ENCODE results near the genes SRSF11, CTH and NEGR1.

DNA sequence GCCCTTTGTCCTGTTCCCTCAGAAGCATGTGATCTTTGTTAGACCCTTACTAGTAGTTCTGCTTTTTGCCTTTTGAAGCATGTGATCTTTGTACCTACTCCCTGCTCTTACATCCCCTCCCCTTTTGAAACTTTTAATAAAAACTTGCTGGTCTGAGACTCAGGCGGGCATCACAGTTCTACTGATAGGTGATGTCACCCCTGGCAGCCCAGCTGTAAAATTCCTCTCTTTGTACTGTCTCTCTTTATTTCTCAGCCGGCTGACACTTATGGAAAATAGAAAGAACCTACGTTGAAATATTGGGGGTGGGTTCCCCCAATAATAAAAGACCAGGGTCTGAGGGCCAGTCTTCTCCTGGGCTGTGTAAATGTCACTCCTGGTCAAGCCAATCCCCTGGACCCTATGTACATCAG, 83.9 kb upstream of the SERBP1 start:
- PRO-cap, 2 experiments, result no peak in any of the 2 experiments

DNA sequence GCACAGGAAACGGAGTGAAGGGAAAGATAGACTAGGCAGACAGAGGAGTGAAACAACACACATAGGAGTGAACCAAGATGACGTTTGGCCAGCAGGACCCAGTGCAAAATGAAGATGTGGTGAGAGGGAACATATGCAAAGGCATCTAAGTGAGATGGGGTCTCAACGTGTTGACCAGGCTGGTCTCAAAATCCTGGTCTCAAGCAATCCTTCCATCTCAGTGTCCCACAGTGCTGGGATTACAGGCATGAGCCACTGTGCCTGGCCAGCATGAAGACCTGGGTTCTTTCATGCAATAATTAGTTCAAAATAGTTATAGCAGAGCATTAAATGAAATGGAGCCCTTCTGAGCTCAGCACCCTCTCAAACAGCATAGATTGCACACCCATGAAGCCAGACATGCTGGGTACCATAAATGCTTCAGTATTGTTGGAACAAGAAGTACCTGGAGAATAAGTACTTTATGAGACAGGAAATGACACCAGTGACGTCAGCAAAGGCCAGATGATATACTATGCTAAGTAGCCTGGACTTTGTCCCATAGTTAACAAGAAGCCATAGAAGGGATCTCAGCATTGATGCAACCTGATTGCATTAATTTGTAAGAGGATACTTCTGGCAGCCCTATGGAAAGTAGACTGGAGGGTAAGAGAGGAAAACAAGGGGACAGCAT, 16.5 kb upstream of the GADD45A start:
- PRO-cap, 2 experiments, result no peak in any of the 2 experiments

DNA sequence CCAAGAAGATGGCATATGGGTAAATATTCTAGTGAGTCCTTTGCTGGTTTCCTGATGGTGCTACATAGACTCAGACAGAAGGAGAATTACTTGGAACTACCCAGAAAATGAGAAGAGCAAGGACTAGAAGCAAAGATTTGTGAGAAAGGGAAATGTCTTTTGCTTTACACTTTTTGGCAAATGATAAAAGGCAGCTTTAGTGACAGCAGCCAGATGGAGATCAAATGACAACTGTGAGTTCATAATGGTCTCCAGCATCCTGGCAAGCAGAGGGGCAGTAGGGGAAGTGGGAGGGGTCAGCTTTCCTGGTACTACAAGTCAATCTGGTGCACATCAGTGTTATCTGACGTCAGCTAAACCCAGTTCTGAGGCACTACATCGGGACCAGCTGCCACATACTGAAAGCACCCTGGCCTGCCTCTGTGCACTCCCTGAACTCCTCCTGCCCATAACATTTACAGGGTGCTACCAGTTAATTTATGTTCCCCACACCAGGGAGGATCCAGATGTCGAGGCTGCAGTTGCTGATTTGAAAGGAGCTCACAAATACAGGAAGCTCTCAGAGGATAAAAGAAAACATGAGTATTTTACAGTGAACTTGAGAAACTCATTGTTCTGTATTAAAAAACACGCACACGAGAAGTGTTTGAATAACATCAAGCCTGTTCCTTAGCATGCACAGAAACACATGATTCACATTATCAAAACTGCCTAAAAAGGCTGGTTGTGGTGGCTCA, 10.4 kb upstream of the GADD45A start:
- PRO-cap, 2 experiments, result peak in 1 of 2 experiments; most common plus-strand start position 370 of the sequence (in 1); most common minus-strand start position 450 of the sequence (in 1)

DNA sequence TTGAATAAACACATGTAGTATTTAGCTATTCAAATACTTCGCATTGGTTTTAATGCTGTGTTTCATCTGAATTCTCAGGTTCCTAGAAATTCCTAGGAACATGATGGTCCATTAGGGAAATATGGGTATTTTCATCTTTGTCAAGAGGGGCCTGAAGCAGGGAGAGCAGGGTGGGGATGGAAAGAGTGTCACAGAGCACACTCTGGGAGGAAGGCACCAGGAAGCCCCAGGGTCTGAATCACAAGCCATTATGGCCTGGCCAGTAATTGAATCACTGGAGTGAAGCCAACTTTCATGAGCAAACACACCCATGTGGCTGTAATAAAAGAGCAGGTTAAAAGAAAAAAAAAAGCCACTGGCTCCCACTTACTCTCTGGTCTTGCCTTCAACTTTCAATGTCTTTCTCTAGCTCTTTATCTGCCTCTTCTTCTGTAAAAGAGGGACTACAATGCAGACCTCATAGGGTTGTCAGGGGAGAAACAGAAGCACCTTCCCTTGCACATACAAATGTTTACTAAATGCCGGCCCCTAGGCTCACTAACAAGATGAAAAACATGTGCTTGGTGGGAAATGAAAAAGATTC, 28.4 kb downstream of the GADD45A start:
- PRO-cap, 2 experiments, result no peak in any of the 2 experiments

- PRO-cap, 2 experiments, result no peak in any of the 2 experiments
Measured at GRCh38 chr1:67717865-67718326, 32.9 kb downstream of the GADD45A start.

GRCh38 chr1:67755320-67756377, 70.6 kb downstream of the GADD45A start:
- PRO-cap, 2 experiments, result no peak in any of the 2 experiments

- PRO-cap, 2 experiments, result no peak in any of the 2 experiments
Measured at GRCh38 chr1:68123066-68123690, 72.8 kb upstream of the DIRAS3 start.

- PRO-cap, 2 experiments, result no peak in any of the 2 experiments
Measured at GRCh38 chr1:70220791-70221185, 392 bp upstream of the SRSF11 start.

- PRO-cap, 2 experiments, result peak in 1 of 2 experiments; most common plus-strand start chr1:70221380 (in 1); most common minus-strand start chr1:70221305 (in 1)
Measured at GRCh38 chr1:70221186-70222435, at the start of gene SRSF11. TSS of gene SRSF11 (plus strand) at chr1:70221380.

- PRO-cap, 2 experiments, result no peak in any of the 2 experiments
Measured at GRCh38 chr1:70410290-70410492, 877 bp upstream of the CTH start.

GRCh38 chr1:70410493-70411148, 447 bp upstream of the CTH start:
- PRO-cap, 2 experiments, result peak in 1 of 2 experiments; most common plus-strand start chr1:70410738 (in 1); most common minus-strand start chr1:70410771 (in 1)

- PRO-cap, 2 experiments, result peak in 1 of 2 experiments; most common plus-strand start chr1:70411257 (in 1)
Measured at GRCh38 chr1:70411149-70411750, at the start of gene CTH. TSS of gene CTH (plus strand) at chr1:70411268.

DNA sequence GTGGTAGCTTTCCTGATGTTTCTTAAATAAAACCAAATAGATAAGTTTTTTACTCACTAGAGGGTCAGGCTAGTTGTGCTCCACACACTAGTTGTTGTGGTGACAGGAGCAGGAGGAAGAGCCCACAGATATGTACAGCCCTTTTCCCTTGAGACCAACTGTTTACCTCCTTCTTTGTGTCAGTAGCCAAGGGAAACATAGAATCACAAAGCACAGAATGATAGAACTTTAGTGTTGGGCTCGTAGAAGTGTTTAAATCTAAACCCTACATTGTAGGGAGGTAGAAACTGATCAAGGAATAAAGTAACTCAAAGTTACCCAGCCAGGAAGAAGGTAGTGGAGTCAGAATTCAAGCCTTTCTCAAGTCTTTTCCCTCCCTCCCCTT, 309.1 kb downstream of the CTH start:
- PRO-cap, 2 experiments, result no peak in any of the 2 experiments

DNA sequence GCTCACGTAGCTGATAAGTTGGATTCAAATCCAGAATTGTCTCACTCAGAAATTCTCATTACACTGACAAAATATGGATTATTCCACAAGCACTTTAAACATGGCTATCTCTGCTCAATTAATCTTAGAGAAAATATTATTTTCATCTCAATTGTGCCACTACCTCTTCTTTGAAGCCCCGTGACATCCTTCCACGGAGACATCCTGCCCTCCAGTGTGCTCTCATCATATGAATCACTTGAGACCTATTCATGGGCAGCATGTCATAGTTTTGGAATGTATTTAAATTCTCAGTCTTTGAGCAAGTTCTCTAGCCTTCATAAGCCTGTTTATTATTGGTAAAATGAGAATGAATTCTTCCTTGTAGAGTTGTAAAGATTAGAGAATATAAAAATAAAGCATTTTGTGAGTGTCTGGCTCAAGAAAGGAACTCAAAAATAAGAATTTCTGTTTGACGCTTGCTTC, 557.2 kb upstream of the ZRANB2 start:
- PRO-cap, 2 experiments, result no peak in any of the 2 experiments

DNA sequence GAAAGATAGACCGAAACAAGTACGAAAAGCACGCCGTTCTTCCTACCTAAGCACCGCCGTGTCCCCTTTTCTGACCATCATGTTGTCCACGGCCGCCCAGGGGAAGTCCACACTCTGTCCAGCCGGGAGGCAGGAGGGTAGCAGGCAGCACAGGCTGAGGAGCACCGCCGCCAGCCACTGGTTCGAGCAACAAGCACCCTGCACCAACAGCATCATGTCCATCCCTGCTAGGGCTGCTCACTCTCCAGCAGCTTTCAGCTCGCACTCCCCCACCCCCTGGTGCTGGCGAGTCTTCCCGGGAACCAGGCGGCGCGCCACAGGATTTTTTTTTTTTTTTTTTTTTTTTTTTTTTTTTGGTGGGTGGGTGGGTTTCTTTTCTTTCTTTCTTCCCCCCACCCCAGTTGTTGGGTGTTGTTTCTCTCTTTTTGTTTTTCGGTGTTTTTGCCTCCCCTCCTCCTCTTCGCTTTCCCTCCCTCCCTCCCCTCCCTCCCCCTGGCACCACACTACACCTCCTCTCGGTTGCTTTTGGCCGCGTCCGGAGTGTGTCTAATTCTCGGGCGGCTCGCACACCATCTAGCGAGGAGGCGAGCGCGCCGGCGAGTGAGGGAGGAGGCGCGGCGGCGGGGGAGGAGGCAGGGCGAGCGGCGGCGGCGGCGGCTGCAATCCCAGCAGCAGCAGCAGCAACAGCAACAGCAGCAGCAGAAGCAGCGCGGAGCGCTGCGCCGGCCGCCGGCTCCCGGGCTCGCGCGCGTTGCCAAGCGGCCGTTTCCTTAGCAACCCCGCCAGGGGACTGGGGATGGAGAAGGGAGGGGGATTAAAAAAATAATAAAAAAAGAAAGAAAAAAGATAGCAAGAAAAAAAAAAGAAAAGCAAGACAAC, at the start of gene NEGR1:
Gene NEGR1 (minus strand): TSS at position 267 of the 879 bp plus-strand sequence.
- PRO-cap, 2 experiments, result peak in 1 of 2 experiments; most common plus-strand start position 503 of the sequence (in 1); most common minus-strand start position 267 of the sequence (in 1)

- PRO-cap, 2 experiments, result no peak in any of the 2 experiments
Measured at GRCh38 chr1:74730104-74730501, 2.7 kb downstream of the CRYZ start.

- PRO-cap, 2 experiments, result no peak in any of the 2 experiments
Measured at GRCh38 chr1:75136042-75137234, 2.2 kb downstream of the LHX8 start.

GRCh38 chr1:75677848-75678579, 46.5 kb upstream of the ACADM start:
- PRO-cap, 2 experiments, result no peak in any of the 2 experiments

DNA sequence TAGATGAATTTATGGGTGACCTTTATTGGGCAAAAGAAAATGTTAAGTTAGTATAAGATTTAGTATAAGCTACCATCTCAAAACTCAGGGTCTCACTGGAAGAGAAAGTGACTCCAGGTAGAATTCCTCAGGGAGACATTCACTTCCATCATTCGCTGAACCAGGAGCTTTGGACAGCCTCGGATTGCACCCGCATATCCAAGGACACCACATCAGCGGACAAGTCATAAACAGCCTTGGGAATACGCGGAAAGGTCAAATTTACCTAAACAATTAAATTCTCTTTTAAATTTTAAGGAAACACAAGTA, 686 bp upstream of the ACADM start:
- PRO-cap, 2 experiments, result no peak in any of the 2 experiments

DNA sequence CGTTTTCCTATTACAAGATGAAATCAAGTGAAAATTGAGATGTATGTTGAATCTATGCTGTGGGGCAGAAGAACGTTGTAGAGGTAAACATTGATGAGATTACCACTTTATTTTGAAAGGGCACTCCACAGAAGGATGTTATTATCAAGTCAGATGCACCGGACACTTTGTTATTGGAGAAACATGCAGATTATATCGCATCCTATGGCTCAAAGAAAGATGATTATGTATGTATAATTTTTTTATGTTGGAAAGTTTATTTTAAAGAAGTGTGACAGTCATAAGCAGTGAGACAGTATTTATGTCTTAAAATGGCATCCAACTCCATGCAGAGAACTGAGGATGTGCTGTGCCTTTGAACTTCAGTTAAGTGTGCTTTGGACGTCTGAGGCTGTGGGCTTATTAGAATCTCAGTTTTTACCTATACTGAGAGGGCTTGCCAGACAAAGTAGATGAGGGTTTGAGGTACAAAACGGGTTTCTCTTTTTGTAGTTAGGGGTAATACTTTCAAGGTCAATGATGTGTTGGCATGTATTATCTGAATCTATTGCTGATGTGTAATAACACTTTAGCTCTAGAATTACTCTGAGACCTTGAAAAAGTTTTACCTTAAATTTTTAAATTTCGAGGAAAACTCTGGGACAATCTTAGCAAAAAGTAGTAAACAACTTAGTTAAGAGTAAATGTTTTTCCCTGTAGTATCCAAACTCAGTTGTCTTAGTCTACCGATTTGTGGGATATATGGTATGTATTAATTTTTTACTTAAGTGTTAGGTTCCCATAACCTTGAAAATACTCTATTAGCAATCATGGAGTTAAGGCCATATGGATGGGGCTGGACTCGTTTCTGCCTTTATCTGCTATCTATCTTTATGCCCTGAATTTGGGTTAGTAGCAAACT, 1.6 kb downstream of the RABGGTB start:
- PRO-cap, 2 experiments, result no peak in any of the 2 experiments